Measurements from ENCODE around the genes SFXN5, PRADC1 and INO80B.

GRCh38 chr2:72985761-72986267, 68.5 kb downstream of the EMX1 start:
- PRO-cap, result no peak

GRCh38 chr2:73071579-73072070, at the start of gene SFXN5:
SFXN5 (minus strand) TSS chr2:73071712.
- PRO-cap, result unidirectional peak, minus-strand start at chr2:73071712

- PRO-cap, result no peak
Observed at GRCh38 chr2:73113816-73114146, 1.0 kb upstream of the RAB11FIP5 start.

DNA sequence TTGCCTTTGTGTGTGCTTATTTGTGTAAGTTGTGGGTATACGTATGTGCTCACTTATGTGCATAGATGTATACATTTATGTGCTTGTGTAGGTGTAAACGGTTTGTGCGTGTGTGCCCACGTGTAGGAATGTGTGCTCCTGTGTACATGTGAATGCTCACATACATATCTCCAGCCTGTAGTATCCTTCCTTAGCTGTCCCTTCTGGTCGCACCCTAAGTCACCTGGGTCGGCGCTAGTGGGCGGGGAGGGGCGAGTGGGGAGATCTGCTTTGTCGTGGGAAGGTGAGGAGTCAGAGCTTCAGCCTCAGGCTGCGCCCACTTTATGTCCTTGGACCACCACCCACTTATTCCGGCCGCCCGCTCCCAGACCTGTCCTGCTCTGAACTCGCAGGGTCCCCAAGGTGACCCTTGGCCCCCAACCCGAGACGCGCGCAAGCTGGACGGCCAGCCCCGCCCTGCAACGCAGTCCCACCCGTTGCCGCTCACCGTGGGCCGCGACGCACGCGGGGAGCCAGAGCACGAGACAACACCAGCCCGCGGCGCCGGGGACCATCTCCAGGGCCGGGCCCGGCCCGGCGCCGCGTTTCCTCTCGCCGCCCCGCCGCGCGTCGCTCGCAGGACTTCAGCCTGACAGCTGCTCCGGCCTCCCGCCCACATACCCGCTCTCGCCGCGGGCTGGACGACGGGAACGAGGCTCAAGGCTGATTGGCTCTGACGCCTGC, at the start of gene PRADC1:
TSS of gene PRADC1 (minus strand) at position 633 of the 723 bp plus-strand sequence.
- PRO-cap, result bidirectional peak, plus-strand start outside the sequence, minus-strand start at position 615 of the sequence

DNA sequence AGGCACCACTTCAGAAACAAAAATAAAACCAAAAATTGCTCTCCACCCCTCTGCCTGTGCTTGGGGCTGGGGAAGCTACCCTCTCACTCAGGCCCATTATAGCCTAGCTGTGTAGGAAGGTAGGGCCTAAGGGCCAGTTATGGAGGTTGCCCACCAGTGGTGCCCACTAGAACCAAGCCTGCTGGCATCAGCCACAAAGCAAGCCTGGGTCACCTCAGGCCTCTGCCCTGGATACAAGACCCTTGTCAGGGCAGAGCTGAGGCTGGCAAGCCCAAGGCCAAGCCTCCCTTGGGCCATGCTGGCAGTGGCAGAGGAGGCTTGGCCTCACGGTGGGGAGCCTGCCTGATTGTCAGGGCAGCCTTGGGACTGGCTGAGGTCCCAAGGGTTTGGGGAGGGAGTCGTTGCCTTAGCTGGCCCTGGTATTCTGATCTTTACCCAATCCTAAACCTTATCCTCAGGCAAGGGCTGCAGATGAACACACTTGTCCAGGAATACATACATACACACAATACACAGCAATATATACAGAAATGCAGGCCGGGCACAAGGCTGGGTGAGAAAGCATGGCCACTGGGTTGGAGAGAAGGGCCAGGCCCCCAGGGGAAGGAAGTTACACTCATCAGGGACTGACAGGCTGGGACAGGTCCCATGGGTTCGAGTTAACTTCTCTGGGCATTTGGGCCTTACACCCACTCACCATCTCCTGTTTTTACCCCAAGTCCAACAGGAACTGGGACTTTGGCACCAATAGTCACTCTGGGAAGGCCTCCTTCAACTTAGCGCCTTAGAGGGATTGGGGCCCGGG, 21.0 kb downstream of the CCT7 start:
- PRO-cap, result no peak

GRCh38 chr2:73587972-73588491, 54.2 kb downstream of the NAT8 start:
- PRO-cap, result no peak

DNA sequence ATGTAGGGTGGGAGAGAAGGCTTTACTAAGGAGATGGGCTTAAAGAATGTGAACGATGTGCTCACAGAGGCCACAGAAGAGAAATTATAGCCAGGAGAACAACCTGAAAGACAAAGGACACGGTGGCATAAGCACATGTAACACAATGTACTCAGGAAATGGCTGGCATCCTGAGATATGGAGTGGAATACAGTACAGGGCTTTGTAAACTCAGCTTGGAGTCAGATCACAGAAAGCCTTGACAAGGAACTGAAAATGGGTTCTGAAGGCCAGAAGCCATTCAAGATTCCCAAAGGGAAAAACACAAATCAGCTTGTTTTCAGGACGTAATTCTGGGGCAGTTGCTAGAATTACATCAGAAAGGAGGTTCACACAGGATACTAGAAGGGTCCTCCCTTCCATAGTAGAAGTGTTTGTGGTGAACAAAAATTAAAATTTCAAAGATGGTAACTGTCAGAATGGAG, 9.5 kb upstream of the TPRKB start:
- PRO-cap, result no peak

GRCh38 chr2:73890709-73891089, 2.1 kb upstream of the ACTG2 start:
- PRO-cap, result no peak

GRCh38 chr2:73935368-73936357, 9.0 kb downstream of the DGUOK start:
- PRO-cap, result no peak

DNA sequence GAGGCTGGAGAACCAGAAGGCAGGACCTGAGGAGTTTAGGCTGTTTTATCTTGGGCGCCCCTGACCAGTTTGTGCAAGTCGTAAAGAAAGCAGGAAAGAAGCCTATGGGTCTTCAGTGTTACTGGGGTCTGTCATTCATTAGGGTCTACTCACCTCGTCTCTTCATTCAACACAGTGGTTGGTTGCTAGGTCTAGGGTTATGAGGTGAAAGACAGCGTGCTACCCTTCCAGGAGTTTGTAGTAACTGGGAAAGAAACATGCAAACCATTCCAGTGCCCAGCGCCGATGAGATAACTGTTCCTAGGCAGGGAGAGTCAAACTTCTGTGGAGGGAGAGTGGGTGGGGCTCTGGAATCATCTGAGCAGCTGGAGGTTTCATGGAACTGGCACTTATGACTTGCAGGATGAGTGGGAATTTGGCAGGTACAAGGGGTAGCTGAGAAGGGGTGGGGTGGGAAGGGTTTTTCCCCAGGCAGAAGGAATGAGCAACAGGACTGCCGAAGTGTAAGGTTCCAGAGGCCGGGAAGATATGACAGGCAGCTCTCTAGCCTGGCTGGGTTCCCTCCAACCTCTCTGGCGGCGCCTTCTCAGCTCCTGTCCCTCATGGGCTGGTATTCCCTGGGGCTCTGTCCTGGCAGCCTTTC, 2.7 kb upstream of the TET3 start:
- PRO-cap, result no peak

- PRO-cap, result no peak
Observed at GRCh38 chr2:74048713-74049662, 64.3 kb downstream of the TET3 start.

DNA sequence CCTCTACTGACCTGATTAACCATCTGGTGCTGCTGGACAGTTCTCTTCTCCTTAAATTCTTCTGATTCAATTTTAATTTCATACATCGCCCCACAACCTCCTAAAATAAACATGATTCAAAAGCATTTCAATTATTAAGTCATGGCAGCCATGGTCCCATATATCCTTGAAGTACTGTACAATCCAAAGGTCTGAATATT, 5.6 kb downstream of the BOLA3 start:
- PRO-cap, result no peak

- PRO-cap, result no peak
Observed at GRCh38 chr2:74167523-74167931, 11.2 kb downstream of the MOB1A start.

DNA sequence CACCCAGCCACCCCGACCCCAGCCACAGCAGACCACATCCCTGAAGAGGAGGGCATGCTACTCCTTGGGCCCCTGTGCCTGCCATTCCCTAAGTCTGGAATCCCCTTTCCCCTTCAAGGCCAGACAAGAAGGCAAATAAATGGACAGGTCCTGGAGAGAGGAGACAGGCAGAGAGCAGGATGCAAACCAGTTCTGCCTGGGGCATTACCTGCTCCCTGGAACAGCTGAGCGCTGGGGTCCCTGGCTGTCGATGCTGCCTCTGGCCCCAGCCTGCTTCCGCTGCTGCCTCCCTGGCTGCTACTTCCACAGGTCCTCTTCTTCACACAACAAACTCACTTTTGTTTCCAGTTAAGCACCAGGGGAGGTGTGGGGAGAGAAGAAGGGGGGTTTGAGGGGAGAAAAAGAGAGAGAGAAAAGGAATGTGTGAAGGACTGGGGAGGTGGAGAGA, 53.2 kb downstream of the SLC4A5 start:
- PRO-cap, result no peak

DNA sequence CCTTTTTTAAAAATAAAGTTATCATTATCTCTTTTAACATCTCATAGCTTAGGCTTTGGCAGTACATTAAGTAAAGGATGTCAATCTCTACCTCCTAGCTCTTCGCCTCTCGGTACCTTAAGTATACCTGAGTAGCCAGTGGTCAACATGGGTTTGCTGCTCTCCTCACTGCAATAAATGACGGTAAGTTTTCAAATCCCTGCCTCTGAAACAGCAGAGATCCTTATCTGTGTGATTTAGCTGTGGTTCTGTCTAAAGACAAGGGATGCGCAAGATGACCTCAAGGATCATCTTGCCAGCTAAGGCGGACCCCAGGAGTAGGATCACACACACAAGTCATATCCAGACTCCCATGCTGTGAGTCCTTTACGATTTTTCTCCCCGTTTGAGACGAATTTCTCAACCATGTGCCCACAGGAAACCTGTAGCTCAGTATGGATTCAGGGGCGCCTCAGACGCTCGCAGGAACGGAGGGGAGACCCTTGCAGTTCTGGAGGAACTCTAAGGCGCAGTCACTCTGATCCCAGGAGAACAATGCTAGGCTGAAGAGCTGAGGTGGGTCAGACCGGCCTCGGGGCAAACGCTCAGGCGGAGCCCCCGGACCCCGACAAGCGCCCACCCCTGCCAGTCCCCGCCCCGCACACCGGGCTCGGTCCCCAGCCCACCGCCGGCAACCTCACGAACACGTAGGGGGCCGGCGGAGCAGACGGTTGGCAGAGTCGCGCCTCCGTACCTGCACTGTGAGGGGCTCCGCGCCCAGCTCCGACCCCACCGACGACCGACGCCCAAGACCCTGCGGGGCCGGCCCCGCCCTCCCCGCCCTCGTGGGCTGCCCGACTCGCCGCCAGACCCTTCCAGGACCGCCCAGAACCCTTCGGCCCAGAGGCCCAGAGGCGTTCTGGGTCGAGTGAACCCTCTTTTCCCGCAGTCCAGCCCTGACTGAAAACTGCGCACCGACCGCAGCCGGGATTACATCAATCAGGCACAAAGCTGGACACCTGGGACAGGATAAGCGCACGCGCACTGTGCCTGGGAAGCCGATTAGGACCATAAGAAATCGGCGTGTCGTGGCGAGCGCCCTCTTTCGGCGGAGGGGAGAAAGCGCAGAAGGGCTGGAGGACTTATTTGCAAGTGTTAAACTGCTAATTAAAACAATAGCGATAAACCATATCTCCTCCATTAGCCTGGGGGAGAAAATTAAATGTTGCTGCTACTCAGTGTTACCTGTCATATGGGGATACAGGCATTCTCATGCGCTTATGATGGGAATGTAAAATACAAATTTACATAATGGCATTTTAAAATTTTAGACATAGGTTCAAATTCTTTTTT, 11.4 kb upstream of the DCTN1 start:
- PRO-cap, result unidirectional peak, minus-strand start at position 761 of the sequence

- PRO-cap, result no peak
Observed at GRCh38 chr2:74414037-74414422, 7.4 kb downstream of the C2orf81 start.

DNA sequence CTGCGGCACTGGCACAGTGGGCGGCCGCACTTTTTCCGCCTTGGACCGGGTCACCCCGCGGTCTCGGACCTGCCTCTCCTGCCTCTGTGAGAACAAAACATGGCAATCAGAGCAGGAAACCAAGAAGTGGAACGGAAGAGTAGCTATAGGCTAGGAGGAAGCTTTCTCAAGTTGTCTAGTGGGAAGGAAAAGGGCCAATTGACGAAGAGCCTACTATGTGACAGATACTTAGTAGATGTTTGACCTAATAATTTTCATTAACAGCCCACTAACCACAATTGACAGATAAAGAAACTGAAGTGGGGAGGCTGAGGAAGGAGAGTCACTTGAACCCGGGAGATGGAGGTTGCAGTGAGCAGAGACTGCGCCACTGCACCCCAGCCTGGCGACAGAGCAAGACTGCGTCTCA, 5.3 kb downstream of the C2orf81 start:
- PRO-cap, result no peak

- PRO-cap, result no peak
Observed at GRCh38 chr2:74425062-74425716, 3.7 kb downstream of the WDR54 start.

GRCh38 chr2:74439557-74440210, 2.1 kb downstream of the RTKN start:
- PRO-cap, result no peak

- PRO-cap, result no peak
Observed at GRCh38 chr2:74454563-74455656, at the start of gene INO80B. INO80B (plus strand) TSS chr2:74455087.